Epithelial cell of esophagus (primary cell): Measurements from ENCODE around the gene SLC2A2.

DNA sequence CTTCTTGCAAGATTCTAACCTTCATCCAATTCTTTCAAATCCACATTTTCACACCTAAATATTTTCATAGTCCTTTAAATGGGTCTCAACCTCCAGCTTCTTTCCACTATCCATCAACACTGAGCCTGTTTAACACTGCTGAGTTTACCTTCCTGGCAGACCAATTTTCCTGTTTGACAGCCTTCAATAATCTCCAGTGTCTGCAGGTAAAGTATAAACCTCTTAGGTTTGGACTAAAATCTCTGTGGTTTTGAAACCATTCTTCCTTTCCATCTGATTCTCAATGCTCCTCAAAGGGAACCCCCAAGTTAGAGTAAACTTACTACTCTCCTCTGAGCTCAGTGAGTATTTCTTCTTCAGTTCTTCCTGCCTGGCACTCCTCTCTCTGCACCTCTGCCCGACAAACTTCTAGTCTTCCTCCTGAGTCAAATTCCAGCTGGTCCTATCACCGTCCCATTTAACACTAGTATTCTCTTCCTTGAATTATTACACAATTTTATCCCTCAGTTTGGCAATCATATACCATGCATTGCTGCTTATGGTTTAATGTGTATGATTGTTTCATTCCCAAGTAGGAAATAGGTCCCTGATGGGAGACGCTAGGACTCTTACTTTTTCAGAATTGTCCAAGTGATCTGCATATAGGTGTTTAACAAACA is 279.9 kb downstream of the MECOM start:
- RRBS = no CpG with 5 or more reads among the region's 3 CpGs

DNA sequence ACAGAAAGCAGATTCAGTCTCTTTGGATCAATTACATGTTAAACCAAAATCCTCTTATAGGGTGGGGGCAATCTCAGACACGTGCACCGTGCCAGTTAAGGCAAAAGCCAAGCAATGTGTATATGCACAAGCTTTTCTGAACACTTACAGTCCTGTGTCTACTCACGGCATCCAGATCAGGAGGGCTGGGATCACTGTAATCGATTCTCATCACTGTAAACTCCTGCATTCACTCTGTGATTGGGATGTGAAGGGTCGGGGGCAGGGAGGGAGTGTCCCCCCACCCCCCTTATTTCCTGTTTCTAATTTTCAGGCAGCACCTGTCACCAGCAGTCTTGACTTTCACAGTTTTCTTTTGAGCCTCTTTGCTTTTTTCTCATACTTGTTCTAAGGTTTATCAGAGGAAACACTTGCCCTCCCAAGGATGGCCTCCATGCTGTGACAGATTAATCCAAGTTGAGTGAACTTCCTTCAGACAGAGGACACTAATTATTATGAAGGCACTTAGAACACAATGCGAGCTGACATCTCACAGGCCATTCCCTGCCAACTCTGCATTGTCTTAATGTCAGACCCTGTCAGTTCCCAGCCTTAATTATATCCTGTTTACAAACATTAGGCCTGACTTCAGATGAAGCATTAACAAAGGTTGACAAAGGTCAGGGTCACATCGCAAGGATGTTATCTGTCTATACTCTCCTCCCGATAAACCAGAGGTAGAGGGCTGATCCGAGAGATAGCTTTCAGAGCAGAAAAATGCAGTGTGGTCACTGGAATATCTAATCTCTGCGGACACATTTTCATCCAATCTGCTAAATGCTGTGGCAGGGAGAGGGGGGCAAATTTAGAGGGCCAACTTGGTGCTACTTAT is 153.3 kb downstream of the MECOM start:
- RRBS = no CpG with 5 or more reads among the region's 10 CpGs

GRCh38 chr3:169821980-169822979 is 9.6 kb upstream of the LRRC34 start:
- RRBS = 89% methylated on average over 10 of the region's 38 CpGs

DNA sequence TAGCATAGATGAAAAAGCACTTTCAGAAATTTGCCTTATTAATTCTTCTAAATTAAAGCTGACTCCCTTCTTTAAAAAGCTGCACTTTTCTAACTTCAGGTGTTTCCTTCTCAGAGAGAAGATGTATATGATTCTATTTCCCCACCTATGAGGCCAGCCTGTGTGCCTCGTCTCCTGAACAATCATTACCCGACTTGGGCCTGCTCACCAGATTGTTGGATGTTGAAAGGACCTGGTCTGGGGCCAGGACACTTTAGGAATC is 16.8 kb upstream of the LRRC31 start:
- RRBS = no CpG with 5 or more reads among the region's 2 CpGs

DNA sequence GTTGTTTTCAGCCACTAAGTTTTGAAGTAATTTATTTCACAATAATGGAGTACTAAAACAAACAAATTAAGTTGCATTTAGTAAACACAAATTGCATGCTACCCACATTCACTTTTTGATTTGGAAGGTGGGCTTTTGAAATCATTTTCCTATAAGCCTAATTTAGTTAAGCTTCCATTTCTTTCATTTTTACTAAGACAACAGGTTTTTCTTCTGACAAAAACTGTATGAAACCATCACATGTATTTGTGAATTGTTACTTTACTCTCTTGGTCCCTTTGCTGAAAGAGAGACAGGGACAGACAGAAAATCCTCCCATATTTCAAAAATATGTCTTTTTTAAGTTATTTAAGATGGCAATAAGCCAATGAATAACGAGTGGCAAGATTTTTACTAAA is 26.4 kb upstream of the SEC62 start:
- RRBS = no CpG with 5 or more reads among the region's 1 CpG

- RRBS = no CpG with 5 or more reads among the region's 4 CpGs
Observed at GRCh38 chr3:169975791-169976282, 9.2 kb downstream of the SEC62 start.

- RRBS = no CpG with 5 or more reads among the region's 6 CpGs
Observed at GRCh38 chr3:169992598-169993230, 26.1 kb downstream of the SEC62 start.

DNA sequence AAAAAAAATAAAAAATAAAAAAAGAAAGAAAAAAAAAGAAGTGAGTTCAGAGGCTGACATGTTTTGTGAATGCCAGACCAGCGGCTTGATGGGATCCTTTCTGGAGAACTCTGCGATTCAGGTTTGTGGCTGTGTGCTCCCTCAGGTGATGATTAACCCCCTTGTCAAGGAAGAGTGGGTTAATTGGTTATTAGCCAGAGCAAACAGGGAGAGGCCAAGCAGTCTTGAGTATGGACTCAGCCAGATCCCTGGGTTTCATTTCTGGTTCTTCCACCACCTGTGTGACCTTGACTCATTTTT is 7.7 kb downstream of the GPR160 start:
- RRBS = no CpG with 5 or more reads among the region's 2 CpGs

DNA sequence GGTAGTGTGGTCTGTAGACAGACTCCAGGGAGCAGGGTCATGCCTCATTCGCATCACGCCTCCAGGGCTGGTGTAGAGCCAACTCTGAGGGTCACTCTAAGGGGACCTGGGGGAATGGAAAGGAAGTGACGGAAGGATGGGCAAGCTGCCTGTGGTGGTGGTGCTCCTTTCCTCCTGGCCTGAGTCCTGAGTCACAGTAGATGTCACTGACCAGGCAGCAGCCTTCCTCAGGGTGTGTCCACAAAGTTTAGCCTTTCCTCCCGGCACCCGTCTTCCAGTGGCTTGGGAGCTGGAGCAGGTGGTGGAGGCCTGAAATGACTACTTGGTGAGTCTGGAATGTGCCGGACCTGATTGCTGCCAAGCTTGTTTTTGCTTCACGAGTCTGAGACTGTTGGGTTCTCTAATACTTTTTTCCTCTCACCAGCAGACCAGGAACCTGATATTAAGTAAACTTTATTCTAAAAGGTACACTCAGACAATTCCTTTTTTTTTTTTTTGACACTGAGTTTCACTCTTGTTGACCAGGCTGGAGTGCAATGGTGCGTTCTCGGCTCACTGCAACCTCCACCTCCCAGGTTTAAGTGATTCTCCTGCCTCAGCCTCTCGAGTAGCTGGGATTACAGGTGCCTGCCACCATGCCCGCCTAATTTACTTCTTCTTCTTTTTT is 11.9 kb downstream of the GPR160 start:
- RRBS = 27% methylated on average over 3 of the region's 11 CpGs

DNA sequence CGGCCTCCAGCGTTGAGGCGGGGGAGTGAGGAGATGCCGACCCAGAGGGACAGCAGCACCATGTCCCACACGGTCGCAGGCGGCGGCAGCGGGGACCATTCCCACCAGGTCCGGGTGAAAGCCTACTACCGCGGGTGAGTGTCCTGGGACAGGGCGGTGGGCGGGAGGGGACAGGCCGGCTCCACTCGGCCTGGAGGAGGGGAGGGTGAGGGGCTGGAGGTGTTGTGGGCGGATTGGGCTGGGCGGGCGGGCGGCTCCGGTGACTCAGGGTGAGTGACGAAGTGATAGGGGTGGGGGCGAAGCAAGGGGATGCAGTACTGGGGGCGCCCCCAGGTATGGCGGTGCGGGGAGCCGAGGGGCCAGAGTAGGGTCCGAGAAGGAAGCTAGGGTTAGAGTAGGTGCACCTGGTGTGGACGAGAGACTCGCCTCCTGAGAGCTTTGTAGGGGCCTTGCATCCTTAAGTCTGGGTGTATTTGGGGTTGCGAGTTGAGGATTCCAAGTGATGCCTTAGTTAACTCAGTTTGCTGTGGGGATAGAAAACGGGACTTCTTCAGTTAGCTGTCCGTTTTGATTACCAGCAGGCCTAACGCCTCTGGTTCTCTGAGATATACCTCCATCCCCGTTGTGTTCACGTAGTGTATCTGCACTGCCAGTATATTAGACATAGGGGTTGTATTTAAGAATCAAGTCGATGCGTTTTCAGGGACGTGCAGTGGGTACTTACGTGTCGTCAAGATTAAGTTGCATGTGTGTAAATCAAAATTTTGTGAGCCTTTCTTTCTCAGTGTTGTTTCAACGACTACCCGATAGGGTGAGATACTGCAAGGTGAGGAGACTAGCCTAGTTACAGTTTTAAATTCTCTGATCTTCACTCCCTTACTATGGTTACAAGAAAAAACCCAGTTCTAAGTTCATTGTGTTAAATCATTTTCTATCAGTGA is 683 bp downstream of the PRKCI start:
- RRBS = 2% methylated on average over 12 of the region's 43 CpGs

GRCh38 chr3:170884150-170884992 is 14.4 kb upstream of the RPL22L1 start:
- RRBS = no CpG with 5 or more reads among the region's 22 CpGs

GRCh38 chr3:171026381-171027294 is at the start of gene SLC2A2:
Gene SLC2A2, minus strand, starts transcription at chr3:171026720.
- RRBS = no CpG with 5 or more reads among the region's 4 CpGs

DNA sequence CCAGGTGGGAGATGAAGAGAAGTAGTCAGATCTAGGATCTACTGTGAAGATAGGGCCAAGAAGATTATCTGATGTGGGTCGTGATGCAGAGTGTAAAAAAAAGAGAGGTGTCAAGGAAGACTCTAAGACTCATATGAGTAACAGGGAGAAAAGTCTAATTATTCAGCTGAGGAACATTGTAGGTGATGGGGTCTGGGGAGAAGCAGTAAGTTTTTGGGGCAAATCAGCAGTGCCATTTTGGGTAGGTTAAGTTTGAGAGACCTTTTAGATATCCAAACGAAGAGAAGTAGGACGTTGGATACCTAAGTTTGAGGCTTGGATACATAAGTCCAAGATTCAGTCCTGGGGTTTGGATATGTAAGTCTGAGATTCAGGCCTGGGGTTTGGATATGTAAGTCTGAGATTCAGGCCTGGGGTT is 31.0 kb downstream of the PLD1 start:
- RRBS = no CpG with 5 or more reads among the region's 3 CpGs

DNA sequence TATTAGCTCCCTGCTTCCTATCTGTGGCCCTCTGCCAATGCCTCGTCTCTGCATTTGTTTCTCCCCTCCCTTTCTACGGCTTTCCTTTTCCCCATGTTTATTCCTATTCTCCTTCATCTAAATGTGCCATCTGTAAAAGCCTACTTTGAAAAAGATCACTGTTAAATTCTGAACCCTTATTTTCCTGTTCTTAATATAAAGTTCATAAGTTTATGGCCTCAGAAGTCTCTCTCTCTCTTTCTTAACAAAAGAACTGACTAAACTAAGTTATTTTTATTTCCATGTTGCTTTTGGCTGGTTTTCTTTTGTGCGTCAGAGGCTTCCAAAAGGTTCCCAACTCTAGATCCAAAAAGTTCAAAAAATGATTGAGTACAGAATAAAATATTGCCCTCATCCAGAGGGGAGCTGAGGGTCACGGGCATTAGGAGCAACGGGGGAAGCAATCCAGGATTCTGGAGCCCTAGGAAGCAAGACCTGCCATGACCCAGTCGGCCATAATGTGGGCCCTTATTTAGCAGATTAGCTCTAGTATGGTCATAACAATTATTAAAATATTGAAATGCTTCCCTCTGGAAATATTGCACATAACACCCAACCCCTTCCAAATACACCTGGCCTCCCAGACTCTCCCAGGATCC is 5.3 kb downstream of the PLD1 start:
- RRBS = no CpG with 5 or more reads among the region's 6 CpGs

DNA sequence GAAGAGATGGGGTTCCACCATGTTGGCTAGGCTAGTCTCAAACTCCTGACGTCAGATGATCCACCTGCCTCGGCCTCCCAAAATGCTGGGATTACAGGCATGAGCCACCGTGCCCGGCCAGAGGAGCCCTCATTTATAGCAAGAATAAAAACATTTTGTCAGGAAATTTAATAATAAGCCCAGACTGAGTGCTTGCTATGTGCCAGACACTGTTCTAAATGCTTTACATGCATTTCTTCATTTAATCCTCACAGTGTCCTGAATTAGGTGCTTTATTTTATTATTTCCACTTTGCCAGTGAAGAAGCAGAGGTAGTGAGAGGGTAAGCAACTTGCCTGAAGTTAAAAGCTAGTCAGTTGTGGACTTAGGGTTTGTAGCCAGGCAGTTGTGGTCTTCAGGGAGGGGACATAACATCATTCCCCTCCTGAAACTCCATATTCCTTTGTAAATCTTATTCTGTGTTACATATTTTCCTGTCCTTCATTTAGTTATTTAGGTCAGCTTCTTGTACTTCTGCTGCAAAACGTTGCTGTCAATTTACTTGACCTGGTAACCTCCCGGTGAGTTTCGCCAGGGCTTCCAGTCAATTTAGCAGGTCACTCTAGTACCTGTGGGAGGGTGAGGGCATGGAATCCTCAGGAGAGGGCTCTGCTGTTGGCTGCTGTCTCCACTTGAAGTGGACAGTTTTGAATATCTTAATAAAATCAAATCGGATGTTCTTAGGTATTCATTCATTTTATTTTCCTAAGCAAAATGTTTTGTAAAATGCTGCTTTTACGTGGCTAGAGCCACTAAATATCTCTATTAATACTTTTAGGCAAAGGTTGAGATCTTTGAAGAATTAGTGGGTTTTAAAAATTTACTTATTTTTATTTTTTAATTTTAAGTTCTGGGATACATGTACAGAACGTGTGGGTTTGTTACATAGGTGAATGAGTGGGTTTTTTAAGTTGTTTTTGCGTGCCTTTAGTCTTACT is 29.5 kb downstream of the FNDC3B start:
- RRBS = no CpG with 5 or more reads among the region's 11 CpGs

DNA sequence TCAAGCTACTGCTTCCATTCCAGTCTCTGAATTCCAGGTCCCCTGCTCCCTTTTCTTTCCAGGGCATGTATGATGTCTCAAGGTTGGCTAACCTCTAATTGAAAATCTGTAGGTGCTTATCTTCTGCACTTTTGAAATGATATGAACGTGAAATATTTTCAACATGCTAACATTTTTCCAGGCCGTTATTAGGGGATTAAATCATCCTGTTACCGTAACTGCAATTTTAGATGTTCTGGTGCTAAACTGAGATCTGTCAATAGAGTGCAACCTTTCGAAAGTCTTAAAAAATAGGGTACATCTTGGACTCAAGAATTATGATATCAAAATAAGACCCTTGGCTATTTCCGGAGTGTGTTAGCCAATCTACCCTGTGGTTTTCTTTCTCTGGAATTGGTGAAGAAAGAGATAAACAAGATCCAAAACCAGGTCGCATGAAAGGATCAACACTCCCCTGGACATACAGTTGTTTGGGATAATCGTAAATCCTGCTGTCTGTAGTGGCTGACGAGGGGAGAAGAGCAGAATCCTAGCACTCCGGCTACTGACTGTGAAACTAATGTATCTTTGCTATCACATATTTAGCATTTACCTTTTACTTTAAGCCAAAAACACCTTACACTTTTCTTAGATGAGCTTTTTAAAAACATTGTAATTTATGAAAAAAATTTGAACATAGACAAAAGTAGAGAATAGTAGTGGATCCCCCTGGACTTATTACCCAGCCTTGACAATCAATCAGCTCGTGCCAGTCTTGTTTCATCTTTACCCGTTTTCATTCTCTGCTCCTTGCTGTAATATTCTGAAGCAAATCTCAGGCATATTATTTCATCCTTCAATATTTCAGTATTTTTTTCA is 30.9 kb downstream of the FNDC3B start:
- RRBS = no CpG with 5 or more reads among the region's 11 CpGs

DNA sequence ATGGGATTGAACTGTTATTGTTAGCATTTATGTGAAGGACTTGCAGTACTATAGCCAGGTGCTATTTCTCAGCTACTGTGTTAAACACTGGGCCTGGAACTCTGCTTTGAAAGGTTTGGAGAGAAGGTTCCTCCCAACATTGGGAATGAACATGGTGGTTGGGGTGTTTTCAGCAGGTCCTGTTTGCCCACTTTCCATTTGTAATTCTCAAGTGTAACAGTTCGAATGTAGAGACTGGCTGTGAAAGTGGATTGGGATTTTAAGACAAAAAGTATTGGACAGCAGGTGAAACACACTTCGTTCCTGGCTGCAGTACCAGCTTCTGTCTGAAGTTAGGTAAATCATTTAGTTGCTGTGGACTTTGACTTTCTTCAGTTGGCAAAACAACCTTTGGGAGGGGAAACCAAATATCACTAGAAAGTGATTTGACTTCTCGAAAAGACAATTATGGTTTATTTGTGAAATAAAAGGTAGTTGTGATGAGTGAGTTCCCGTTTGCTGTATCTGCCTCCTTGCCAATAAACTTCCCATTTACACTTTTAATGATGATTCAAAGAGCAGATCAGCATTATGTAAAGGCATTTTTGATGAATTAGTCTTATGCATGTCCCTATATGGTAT is 33.9 kb downstream of the FNDC3B start:
- RRBS = no CpG with 5 or more reads among the region's 4 CpGs

DNA sequence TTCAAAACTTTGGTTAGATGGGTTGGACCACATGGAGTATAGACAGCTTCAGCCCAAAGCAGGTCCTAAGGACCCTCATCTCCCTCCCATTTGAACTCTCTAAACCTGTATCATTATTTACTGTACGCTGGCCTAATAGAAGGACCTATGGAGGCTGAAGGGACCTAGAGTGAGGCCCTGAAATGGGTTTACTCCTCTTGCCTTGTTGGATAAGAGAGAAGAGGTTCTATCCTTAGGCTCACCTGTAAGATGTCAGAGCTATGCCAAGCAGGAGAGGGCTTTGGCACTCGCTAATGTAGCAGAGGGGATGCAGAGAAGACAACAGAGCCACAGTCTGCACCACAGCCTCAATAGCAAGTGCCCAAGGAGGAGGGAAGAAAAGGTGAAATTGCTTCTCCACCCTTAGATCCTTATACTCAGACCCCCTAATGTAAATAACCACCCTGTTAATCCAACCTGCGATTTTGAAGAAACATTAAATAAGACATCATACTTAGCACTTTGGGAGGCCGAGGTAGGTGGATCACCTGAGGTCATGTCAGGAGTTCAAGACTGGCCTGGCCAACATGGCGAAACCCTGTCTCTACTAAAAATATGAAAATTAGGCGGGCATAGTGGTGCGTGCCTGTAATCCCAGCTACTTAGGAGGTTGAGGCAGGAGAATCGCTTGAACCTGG is 71.1 kb downstream of the FNDC3B start:
- RRBS = no CpG with 5 or more reads among the region's 8 CpGs

DNA sequence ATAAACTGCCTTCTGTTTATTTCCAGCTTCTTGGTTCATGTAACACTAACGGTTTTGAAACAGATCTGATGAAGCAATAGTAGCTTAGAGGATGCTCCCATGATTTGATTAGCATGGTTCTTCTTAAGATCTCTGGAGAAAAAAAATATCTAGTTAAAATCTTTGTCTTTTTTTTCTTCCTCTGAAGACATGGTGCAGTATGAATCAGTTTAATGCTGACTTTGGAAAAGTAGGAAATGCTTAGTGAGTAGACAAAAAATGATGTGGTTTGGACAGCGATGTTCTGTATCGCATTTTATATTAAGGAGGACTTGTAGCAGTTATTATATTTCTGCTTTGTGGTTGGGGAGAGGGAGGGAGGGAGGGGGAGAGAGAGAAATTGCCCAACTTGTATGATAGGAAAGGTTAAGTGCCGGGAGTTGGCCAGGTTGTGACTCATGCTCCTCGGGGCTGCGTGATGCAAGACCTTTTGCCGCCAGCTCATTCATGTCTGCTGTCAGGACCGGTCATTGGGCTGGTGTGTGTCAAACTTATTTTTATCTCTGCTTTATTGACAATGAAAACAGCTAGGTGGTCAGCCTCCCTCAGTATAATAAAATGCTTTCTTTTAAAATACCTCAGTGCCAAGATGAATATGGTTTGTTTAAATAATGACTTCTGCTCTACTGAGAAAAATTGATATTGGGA is 90.4 kb downstream of the FNDC3B start:
- RRBS = under 1% methylated on average over 4 of the region's 8 CpGs